LNCaP clone FGC (cell line): ENCODE measurements around a stretch of chr9.

DNA sequence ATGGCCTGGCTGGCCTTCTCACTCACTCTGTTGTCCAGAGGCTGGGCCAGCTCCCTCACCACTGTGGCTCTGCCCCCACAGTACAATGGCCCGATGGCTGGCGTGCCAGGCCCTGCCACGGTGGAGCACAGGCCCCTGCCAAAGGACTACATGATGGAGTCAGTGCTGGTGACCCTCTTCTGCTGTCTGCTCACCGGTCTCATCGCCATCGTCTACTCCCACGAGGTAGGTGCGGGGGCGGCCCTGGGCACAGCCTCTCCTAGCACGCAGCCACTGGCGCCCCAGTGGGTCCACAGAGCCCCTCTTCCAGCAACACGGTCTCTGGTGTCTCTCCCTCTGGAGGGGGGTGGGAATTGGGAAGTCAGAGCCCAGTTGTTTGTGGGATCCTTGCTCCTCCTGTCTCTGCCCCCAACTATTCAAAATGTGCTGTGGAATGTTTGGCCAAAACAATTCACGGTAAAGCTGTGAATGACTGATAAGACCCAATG, 10.7 kb downstream of the PRRT1B start:
- RRBS, 2 experiments = no CpG with 5 or more reads among the region's 13 CpGs

DNA sequence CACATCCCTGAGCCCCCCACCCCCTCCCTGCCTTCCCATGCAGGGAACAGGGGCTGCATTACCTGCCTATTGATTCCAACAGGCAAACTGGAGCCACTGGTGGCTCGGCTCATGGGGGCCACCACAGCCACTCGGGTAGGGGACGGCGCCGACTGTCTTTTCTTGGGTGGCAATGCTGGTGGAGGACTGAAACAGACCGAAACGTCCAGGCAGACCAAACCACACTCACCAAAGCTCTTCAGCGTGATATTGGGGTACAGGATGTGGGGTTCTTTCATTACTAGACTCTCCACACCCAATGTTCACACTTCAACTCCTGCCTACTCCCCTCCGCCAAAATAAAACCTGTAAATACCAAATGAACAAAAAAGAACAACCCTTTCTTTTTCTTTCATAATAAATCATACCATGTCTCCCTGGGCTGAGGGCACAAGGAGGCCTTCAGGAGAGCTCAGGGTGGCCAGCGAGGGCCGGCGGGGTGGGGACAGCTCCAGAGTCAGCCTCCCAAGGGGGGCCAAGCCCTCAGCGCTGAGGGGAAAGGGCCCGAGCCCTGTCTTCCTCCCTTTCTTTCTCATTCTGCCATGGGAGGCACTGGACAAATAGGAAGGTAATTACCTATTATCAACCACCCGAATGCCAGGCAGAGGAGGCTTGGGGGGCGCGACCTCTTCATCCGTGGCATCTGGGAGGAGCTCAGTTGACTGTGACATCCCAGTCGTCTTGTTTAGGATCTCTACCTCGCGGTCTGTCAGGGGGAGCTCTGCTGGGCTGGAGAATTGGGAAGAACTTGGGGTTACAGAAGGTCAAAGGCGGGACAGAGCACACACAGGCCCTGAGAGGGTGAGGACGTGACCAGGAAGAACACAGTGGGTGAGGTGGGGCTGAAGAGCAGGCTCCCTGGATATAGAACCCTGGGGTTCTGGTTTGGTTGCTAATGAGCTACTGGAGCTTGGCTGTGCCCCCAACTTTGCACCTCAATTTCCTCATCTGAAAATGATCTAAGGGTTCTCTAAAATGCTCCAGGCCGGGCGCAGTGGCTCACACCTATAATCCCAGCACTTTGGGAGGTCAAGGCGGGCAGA, 83.5 kb downstream of the PRRT1B start:
- RRBS, 2 experiments = no CpG with 5 or more reads among the region's 26 CpGs

DNA sequence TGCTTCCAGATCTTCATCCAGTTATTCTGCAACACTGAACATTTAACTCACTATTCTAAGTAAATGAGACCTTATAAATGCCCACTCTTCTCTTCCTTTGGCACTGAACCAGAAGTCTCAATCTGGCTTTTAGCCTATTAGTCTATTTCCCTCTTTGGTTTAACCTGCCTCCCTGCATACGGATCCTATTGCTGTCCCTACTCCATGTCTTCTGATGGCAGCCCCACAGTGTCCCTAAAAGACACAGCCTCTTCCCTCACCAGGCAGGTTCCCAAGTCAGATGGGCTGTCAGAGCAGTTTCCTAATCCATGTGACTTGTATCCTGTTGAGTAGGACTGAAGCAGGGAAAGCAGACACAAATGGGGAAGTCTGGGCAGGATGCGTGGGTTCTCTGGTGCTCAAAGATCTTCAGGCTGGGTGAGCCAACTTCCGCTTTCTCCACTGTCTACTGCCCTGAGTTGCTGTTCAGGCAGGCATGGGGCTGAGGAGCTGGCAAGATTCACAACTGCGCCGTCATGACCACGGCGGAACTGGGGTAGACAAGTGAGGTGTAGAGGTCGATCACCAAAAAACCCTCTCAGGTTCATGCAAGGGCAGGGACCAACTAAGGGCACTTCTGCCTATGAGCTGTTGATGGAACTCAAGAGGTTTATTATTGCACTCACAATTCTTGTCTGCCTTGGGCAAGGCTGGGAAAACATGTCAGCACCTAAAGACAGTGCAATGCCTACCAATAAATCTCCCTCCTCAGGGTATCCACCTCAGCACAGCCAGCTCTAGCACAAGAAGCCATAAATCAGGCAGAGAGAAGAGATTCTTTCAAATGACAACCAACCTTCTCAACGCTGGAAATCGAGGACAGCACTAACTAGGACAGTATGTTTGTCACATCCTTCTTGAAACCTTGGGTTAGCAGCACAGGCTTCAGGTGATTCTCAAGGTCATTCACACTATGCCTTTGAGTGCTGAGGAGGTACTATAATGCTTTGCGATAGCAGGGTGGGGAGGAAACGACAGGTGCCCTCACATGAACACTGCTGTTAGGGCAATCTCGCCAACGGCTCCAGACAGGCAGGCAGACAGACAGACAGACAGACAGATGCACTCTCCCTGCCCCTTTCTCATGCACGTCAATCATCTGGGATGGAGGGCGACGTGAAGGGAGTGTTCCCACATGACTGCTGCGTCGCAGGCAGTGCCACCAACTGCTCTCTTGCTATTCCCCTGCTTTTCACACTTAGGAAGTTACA, 83.3 kb downstream of the RAPGEF1 start:
- RRBS, 2 experiments = no CpG with 5 or more reads among the region's 19 CpGs

- RRBS, 2 experiments = no CpG with 5 or more reads among the region's 8 CpGs
Measured at GRCh38 chr9:131666660-131667139, 73.2 kb downstream of the RAPGEF1 start.

GRCh38 chr9:131692262-131692913, 47.5 kb downstream of the RAPGEF1 start:
- RRBS, 2 experiments = no CpG with 5 or more reads among the region's 8 CpGs

DNA sequence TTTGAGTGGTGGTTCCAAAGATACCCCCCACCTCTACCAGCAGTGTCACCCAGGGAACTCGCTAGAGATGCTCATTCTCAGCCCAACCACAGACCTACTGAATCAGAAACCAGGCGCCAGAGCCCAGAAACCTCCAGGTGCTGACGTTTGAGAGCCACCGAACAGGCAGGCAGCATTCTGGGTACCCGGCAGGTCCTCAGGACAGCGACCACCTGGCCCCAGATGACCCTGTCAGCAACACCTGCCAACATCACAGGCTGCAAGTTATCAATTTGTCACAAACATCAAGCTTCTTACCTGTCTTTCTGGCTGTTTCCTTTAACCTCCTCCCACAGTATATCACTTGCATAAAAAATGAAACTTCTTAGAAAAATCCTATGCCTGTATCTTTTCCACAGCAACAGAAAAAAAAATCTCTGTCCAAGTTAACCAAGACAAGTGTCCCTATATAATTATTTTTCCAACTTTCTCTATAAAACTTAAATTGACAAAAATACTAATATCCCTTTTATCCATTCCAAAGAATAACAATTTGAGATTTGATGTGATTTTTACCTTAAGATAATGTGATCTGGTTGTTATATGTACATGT, 19.4 kb downstream of the RAPGEF1 start:
- RRBS, 2 experiments = no CpG with 5 or more reads among the region's 6 CpGs

DNA sequence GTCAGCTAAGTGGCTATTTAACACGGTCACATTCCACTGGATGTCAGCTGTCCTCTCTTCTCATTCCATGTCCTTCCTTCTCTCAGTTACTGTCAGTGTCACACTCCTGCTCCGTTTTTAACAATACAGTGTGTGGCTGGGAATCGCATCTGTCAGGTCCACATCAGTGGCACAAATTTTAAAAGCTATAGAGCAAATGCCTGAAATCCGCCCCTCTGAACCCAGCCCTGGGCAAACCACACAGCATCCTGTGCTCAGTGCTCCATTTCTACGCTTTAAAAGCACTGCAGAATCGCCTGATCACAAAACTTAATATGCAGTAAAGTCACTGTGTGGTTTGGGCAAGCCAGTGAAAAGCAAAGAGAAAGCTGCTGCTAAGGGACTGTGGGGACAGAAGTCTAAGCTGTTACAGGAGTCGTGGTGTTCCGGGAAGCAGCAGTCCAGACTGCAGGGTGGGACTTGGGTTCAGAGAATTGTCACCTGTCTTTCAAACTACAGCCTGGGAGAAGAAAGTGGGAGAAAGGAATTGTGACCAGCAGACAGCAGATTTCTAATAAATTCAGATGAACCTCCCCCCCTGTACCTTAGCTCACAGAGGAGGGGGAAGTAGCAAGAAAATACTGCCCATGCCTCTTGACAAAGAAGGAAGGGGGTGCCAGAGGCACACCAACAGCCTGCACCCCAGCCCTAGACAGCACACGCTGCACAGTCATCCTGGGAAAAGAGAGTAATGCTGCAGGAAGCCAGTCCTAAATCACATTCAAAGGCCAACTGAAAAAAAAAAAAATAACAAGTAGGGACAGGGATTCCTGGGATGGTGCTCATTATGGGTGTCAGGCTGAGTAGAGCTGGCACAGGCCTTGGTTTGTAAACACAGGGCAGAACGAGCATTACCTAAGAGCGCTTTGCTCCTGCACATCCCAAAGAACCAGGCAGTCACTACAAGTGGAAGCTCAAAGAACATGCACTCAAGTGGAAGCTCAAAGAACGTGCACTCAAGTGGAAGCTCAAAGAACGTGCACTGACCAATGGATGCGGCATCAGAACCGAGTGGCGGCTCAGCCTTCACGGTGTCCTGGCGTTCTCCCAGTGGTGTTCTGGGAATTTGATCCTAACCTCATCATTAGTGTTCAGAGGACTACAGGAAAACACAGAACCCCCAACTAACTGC, 8.0 kb downstream of the RAPGEF1 start:
- RRBS, 2 experiments = no CpG with 5 or more reads among the region's 18 CpGs

DNA sequence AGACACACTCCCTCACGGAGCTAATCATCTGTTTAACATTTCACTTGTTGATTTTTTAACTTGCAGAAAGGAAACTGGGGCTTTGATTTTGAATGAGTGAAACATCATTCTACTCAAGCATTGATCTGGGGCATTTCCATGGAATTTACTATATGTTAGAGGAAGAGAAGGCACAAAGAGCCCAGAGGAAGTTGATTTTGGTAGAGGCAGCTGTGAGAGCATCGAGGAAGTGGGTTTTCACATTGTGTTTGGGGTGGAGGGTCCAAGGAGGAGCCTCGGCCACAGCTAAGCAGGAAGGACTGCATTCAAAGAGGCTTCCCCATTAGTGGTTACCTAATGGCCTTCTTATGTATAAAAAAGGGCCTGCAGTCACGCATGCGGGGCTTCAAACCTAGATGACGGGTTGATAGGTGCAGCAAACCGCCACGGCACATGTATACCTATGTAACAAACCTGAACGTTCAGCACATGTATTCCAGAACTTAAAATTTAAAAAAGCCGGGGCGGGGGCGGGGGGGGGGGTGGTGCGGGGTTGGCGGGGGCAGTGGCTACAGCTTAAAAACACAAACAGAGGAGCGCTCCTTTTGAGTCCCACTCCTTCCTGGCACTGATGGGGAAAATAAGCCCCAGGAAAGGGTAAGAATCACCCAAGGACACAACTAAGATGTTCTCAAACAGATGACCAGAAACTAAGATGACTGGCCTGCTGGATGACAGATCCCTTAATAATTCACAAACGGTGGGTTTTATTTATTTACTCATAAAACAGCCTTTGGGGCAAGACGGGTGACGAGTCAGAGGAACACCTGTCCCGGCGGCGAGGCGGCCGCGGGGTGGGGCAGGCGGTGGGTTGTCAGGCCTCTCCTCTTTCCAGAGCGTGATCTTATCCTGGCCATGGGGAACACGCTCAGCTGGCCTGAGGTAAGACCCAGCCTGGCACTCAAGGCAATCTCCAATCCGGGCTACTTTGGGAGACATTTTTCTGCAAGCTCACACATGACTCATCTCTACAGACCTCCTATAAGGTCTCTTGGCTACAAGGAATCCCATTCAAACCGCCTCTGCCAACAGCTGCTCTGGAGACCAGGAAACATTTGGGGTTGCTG, 6.7 kb downstream of the RAPGEF1 start:
- RRBS, 2 experiments = no CpG with 5 or more reads among the region's 29 CpGs

DNA sequence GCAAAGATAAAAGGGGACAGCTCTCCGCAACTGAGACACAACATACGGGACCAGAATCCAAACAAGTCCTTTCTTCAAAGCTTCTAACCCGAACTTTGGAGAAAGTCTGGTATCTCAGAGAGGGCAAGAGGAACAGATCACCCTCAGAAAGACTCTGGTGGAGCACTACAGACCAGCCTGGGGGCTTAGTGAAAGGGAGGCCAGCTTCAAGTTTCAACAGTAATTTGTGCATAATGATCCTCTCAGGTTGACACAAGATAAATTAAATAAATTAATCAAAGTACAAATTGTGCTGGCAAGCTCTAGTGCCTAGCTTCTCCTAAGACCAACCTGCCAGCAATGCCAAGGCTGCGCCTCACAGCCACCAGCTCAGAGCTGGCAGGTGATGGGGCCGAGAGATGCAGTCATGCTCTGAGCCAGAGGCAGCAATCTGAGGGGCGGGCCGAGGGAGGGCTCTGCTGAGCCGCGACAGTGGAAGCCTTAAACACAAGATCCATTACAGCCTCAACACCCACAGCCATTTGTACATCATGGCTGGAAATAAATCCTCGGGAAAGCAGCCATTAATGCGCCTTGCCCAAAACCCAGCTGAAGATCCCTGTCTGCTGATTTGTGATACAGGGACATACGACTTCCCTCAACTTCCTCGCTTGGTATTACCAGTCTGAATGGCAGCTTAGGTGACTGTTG, 20.4 kb downstream of the MED27 start:
- RRBS, 2 experiments = no CpG with 5 or more reads among the region's 13 CpGs

GRCh38 chr9:132240717-132241824, 79.2 kb downstream of the NTNG2 start:
- RRBS, 2 experiments = 6 to 9% methylated on average over 32 of the region's 100 CpGs

- RRBS, 2 experiments = no CpG with 5 or more reads among the region's 5 CpGs
Measured at GRCh38 chr9:132327992-132328629, 26.7 kb downstream of the SETX start.

- RRBS, 2 experiments = no CpG with 5 or more reads among the region's 5 CpGs
Measured at GRCh38 chr9:132328630-132329183, 26.1 kb downstream of the SETX start.

GRCh38 chr9:132474164-132474777, 64.3 kb downstream of the CFAP77 start:
- RRBS, 2 experiments = no CpG with 5 or more reads among the region's 16 CpGs

- RRBS, 2 experiments = 79 to 80% methylated on average over 5 of the region's 23 CpGs
Measured at GRCh38 chr9:132498962-132499464, 83.4 kb upstream of the BARHL1 start.

DNA sequence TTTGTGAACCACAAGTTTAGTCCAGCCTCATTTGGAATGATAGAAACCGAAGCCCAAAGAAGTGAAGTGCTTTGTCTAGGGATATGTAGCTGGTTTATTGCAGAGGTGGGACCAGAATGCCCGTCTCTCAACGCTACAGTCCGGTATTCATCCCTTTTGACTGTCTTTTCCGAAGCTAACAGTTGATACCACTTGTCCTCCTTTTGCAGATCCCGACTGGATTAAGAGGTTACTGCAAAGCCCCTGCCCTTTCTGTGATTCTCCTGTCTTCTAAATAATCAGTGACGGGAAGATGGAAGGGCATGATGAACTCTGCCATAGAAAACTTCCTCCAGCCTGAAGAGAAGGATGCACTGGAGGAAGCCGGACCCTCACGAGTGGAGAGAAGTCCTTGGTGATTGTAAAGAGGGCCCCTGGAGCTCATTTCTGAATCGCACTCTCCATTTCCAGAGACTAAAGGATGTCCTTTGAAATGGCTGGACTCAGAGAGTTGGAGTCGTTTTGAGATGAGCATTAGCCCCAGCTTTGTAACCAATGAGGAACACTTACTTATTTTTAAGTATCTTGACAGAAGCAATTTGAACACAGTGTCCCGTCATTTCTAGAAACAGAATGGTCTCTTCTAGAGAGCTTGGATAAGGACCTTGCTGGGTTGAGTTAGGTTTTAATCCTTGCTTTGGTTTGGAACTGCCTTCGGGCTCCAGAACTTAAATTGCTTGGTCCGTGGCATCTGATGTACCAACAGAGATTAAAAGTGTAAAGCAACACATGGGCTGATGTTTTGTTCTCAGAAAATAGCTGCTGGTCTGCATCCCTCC, 18.6 kb downstream of the GTF3C4 start:
- RRBS, 2 experiments = no CpG with 5 or more reads among the region's 14 CpGs

DNA sequence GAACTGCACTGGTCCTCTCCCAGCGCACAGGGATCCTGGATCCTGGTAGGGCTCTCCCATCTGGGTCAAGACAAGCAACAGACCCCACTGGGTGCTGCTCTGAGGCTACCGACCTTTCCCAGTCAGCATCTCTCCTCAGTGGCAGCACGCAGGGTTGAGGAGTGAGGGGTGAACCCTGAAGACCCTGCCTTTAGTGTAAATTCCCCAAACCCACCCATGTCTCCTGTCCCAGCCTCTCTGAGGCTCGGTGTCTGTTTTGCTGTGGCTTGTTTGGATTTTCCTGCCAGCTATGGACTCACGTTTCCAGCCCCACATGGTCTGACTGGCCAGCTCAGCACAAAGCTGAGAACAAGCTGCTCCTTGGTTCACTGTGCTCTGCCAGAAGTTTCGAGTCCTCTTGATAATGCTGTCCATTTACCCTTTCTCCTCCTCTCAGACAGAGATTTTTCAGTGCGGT, 80.0 kb downstream of the AK8 start:
- RRBS, 2 experiments = no CpG with 5 or more reads among the region's 7 CpGs

DNA sequence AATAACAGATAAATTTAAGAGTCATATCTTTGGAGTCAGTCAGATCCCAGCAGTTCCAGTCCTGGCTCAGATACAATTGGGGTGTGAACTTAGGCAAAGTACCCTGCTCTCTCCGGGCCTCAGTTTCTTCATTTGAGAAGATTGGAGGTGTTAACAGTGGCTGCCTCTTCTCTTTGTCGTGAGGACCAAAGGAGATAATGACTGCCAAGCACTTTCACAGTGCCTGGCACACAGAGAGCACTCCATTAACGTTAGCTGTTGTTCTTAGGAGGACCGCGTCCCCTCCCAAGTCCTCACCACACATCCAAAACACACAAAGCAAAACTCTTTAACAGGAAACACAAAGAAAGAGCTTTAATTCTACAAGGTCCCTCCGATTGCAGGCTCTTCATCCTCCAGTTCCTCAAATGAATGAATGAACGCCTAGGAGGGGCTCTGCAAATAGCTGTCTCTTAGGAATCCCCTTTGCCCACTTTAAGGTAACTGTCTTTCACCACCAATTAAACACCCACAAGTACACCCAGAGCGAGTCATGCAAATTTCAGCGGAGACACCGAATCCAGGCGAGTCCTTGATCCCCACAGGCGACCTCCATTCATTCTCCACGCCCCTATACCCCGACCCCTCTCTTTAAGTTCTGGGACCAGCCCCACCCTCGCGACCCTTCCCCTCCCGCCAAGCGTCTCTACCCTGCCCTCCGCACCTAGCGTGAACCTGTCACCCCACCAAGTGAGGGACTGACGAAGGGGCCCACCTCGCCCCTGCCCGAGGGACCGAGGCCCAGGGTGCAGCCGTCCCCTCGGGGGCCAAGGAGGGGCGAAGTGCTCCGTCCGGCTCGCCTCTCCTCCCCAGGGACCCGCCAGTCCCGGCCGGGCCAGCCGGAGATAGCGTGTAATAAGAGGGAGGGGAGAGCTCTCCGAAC, 671 bp downstream of the TSC1 start:
- RRBS, 2 experiments = 0 to 2% methylated on average over 2 of the region's 36 CpGs

DNA sequence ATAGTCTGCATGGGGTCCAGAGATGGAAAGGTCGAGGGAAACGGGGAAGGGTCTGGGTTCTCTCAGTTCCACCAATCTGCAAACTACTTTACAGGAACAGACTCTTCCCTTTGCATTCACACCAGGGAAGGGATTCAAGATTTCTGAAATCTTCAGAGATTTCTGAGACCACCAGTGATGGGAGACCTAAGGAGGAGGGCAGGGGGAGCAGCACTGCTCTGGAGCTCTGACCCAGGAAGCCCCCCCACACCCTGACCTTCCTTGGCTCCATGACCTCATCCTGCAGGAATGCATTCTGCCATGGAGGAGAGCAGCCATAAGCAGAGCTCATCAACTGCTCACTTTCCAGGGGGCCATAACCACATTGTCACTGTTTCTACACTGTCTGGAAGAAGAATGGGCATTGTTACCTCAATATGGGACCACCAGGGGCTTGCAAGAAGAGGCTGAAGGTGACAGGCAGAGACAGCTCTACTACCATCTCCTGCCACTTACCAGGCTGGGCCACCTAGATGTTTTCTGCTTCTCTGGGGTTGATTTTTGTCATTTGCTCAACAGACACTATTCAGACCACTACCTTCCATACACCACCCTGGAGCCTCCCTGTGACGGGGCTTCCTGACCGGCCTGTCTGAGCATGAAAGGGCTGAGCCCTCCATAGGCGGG, 2.2 kb upstream of the TSC1 start:
- RRBS, 2 experiments = no CpG with 5 or more reads among the region's 5 CpGs

DNA sequence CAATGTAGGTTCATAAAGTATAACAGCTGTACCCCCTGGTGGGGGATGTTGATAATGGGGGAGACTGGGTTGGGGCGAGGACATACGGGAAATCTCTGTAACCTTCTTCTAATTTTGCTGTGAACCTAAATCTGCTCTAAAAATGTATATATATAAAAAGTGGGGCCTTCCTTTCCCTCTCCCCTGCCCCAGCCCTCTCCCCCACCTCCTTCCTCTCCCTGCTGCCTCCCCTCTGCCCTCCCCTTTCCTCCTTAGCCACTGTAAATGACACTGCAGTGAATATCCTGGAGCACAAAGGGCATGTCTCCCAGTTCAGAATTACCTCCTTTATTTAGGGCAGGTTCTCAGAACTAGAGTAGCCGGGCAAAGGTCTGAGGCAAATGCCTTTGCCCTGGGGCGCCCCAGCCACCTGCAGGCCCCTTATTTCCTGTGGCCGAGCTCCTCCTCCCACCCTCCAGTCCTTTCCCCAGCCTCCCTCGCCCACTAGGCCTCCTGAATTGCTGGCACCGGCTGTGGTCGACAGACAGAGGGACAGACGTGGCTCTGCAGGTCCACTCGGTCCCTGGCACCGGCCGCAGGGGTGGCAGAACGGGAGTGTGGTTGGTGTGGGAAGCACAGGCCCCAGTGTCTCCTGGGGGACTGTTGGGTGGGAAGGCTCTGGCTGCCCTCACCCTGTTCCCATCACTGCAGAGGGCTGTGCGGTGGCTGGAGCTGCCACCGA, 19.3 kb downstream of the CEL start:
- RRBS, 2 experiments = 94 to 100% methylated on average over 1 of the region's 15 CpGs

DNA sequence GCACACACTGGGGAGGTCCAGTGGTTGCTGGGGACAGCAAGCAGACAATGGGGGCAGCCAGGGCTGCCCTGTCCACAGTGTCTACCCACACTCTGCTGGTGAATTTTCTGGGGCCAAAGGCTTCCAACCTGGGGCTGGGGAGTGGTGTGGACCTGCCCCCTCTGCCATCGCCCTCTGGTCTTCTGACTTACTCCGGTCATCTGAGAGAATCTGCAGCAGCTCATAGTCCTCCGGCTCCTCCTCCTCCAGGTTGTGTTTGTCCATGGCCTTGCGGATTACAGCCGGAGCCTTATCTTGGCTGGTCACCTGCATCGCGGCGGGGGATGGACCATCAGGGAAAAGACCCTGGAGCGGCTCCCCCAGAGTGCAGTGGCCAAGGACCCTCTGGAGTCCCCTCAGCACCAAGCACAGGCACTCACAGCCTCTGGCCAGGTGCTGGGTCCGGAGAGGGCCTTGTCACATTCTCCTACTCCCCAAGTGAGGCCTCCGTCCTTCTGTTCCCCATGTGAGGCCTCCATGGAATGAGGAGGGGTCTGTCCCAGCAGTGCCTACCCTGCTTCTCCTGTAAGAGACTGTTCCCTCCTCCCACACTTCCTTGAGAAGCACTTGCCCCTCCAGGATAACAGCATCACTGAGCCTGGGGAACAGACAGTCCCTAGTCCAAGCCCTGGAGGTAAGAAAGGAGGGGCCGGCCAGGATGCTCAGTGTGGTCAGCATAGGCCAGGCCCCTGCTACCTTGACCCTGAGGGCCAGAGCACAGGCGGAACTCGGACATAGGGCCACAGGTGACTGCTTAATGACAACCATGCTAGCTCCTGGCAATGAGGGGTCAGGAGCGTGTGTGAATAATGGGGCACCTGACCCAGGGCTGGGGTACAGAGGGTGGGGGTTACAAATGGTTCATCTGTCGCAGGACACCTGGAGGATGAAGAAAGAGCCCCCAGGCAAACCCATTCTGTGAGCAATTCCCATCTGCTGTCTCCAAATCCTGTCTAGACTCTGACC, 20.7 kb downstream of the RALGDS start:
- RRBS, 2 experiments = 100% methylated on average over 1 of the region's 16 CpGs; no CpG with 5 or more reads in 1 of the 2 experiments